Umbilical cord (tissue), 2 donors: ENCODE results near the genes DMRTB1 and ACOT11.

- RAMPAGE, long total RNA, result no peak
Measured at GRCh38 chr1:53238109-53238395, 266 bp downstream of the MAGOH start.

DNA sequence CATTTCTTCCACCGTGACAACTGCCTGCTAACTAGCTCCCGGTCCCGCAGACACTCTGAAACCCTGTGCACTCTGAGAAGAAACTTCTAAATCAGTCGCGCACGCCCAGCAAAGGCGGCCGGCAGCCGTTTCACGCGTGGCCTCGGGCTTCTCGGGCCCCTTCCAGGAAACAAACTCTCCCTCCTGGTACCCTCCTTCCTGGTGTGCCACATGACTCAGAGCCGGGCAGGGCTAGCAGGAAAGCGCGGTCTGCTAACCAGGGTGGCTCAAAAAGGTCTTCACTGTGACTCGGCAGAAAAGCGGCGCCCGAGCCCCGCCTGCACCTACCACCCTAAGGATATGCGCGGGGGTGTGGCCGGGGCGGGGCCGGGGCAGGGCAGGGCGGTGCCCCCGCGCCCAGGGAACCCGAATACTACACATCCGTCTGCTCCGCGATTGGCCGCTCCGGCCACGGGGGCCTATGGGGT, 1.9 kb downstream of the LRP8 start:
- RAMPAGE, long total RNA, result no peak

DNA sequence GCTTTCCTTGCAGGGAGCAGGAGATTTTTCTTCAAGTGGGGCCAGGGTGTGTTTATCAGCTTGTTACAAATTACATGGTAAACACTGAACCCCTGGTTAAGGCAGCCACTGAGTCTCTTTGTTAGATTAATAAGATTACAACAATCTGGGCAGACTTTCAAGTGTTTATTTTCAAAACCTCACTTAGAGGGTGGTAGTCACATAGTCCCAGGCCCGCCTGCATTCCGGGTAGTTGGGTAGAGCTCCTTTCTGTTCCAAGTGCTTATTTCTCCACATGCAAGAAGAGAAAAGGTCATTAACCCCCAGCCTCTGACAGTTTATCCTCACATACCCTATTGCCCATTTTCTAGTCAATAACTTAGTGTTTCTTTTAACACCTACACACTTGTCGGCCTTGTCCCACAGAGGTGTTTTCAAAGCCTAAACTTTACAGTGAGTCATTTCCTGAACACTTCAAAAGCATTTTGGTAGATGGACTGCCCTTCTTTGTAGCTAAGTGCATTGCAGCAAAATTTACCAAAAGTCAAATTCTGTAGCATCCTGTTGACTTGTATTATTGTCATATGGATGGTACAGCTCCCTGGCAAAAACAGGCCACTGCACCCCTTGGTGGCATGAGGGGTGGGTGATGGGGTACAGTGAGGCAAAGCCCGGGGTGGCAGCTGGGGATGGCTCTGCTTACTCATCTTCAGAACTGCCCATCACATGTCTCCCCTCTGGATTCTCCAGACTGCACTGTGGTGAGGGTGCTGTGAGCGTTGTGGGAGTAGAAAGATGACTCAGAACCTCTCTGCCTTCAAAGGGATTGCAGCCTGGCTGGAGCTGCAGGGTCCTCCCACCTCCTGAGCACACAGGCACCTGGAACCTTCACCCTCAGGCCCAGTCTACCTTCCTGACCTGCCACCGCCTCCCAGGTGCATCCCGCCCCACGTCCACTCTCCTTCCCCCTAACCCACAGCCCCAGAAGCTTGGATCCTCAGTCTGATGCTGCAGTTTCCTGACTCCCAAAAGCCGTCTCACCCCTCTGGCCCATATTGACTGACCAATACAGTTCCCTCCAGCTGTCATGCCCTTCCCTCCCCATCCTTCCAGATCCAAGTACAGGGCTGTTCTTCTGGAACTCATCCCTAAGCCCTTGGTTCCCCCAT, 45.8 kb upstream of the DMRTB1 start:
- RAMPAGE, long total RNA, result no peak

GRCh38 chr1:53459116-53459451, at the start of gene DMRTB1:
Gene DMRTB1, plus strand, starts transcription at chr1:53459399.
- RAMPAGE, long total RNA, result no peak

DNA sequence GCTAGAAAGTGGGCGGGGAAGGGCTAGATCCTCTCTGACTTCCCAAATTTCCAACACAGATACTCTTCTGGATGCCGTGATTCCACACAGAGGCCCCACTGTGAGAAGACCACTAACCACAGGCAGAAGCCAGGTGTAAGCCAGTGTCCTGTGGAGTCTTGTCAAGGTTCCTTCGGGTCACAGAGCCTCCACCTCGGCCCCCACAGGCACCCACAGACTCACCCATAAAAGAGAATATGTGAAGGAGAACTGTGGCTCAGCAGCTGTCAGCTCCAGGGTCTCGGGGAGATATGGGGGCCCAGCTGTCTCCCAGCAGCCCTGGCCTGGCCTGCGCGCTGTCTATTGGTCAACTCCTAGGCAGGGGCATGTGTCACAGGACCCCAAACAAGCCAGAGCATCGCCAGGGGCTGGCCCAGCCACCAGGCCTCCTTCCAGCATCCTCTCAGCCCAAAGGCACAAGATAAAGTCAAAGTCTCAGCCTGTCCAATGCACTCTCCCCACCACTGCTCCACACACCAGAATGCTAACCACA, 133.1 kb downstream of the DMRTB1 start:
- RAMPAGE, long total RNA, result no peak

- RAMPAGE, long total RNA, result no peak
Measured at GRCh38 chr1:54228032-54229203, 28.5 kb downstream of the MRPL37 start.

- RAMPAGE, long total RNA, result no peak
Measured at GRCh38 chr1:54237616-54238165, 37.7 kb downstream of the MRPL37 start.

GRCh38 chr1:54286918-54287710, 87.1 kb downstream of the MRPL37 start:
- RAMPAGE, long total RNA, result no peak

GRCh38 chr1:54336382-54337061, 136.6 kb downstream of the MRPL37 start:
- RAMPAGE, long total RNA, result no peak

GRCh38 chr1:54351164-54352122, 151.5 kb downstream of the MRPL37 start:
- RAMPAGE, long total RNA, result no peak

GRCh38 chr1:54408278-54408600, 139.8 kb upstream of the ACOT11 start:
- RAMPAGE, long total RNA, result no peak

DNA sequence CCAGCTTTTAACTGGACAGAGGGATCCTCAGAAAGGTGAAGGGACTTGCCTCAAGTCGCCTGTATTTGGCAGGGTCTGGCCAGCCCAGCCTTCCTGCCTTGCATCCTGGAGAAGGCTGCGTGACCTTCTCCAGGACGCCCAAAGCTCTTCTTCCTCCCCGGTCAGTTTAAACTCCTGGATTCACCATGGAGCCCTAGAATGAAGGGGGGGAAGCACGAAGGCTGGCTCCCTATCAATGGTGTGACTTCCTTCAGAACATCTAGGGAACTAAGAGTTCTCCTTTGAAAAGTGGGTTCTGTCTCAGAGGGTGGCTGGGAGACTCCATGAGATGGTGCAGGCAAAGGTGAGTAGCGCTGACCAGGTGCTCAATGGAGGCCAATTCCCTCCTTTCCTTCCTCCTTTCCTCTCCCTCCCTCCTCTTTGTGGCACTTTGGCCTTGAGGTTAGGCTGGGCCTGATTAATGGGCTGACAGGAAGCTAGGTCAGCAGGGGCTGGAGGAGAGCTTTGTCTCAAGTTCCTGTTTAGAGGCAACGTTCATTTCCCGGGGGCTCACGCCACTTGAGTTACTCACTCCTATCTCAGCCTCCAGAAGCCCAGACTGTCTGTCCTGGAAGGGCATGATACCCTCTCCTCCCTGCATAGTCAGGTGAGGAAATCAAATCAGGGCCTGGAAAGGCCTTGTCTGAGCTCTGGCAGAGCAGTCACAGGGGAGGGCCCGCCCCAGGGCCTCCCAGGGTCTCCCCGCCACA, 83.6 kb upstream of the ACOT11 start:
- RAMPAGE, long total RNA, result no peak

GRCh38 chr1:54547203-54548671, at the start of gene ACOT11:
Gene ACOT11, plus strand, starts transcription at chr1:54548228.
- RAMPAGE, long total RNA, result no peak

DNA sequence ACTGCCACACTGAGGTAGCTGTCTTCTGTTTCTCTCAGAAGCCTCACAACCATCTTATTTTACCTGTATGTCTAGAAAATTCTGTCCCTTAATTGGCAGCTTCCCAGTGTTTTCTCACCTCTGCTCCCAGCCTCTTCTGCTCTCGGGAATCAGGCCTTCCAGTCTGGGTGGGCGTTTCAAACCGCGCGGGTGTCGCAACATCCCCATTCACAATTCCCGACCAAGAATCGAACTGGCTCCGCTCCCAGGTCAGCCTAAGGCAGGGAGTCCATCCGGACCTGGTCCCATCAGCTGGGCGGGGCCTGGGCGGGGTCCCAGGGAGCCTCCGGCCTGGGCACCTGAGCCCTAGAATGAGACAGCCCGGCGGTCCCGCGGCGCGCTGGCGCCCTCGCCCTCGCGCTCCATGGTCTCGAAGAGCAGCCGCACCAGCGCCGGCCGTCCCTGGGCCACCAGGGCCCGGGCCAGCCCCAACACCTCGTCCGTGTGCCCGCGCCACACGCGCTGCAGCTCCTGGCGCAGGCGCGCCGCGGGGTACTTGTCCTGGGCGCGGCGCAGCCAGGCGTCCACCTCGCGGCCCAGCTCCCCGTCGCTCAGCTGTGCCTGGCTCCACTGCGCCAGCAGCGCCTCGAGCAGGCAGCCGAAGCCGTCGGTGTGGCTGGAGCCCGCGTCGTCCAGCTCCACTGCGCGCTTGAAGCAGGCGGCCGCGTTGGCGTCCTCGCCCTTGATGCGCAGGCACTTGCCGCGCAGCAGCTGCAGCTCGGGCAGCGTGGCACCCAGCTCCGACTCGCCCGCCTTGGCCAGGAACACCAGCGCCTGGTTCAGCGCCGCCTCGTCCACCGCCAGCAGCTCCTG, 16.8 kb upstream of the PARS2 start:
- RAMPAGE, long total RNA, result no peak

DNA sequence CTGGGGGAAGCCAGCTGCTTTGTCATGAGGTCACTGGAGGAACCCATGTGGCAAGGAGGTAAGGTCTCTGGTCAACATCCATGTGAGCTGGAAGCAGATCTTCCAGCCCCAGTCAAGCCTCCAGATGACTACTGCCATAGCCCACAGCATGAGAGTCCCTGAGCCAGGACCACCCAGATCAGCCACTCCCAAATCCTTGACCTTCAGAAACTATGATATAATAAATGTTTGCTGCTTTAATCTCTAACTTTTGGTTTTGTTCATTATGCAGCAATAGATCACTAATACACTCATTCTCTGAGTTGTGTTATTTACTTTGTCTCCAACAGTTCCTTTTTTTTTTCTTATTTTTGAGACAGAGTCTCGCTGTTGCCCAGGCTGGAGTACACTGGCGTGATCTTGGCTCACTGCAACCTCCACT, 27.8 kb downstream of the DHCR24 start:
- RAMPAGE, long total RNA, result no peak

DNA sequence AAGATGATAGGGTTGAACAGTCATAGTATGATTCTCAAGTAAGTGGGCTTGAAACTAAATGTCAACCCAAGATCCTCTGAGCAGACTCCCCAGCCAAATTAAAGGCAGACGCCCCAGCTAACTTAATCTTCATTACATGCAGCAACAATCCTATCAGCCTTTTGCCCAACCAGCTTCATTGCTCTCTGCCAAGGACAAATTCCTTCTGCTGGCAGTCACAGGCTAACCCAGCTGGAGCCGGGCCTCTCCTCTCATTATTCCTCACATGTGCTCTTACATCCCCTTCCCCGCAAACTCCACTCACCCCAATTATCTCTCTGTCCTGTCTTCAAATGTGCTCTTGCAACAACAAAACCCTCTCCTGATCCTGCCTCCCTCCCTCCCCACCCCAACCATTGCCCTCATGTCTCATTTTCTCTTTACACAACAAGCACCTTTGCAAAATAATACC, 35.8 kb upstream of the DHCR24 start:
- RAMPAGE, long total RNA, result no peak

- RAMPAGE, long total RNA, result no peak
Measured at GRCh38 chr1:54927289-54927852, 40.4 kb upstream of the DHCR24 start.

DNA sequence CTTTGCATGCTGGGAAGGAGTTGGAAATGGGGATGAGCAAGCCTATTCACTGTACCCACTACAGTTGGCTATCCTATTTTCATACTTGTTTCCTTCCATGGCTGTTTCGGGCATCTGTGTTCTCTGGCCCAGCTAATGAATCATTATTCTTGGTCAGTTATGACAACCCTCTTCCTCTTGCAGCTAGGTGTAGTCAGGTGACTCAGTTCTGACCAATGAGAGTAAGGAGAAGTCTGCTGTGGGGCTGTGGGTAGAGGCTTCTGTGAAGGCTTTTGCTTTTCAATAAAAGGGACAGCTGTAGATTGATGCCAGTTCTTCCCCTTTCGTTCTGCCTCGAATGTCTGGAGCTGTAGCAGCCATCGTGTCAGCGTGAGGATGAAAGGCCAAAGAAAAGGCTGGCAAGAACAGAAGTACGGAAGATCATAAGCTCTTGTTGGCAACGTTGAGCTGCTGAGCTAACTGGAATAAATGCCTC, 14.4 kb upstream of the TMEM61 start:
- RAMPAGE, long total RNA, result no peak

DNA sequence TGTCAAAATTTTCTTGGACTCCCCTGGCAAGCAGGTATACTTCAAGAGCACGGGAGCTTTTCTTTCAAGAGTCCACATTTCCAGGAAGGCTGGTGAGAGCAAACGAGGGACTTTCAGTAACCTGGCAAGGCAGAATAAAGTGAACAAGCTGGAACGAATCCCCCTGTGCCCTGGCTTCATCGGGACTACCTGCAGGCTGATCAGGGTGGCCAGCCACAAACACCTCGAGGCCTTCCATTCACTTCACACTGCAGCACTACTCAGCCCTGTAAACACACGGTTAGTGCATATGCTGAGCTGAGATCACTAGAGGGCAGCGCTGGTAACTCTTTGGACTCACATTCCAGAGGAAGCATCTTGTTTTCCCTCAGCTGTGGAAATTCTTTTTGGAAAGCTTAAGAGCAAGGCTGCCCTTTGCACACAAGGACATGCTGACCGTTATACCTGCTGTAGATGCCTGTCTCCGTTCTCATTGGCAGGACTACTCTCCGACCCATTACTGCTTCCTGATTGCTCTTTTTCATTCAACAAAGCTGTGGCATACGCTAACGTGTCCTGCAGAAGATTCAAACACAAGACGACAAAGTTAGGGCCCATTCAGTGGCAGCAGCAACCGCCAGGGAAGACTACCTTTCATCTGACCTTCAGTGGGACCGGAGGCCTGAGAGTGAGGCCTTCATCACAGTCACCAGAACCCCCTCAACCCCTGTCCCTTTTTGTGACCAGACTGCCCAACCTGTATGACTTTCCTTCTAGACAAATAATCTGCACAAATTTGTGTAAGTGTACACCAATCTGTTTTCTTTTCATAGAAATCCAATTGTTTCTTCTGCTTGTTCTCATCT, 32.2 kb downstream of the PCSK9 start:
- RAMPAGE, long total RNA, result no peak

GRCh38 chr1:55127857-55128309, 87.3 kb downstream of the USP24 start:
- RAMPAGE, long total RNA, result no peak